Hematopoietic multipotent progenitor cell (in vitro differentiated cells): ENCODE measurements around the gene CCDC14.

DNA sequence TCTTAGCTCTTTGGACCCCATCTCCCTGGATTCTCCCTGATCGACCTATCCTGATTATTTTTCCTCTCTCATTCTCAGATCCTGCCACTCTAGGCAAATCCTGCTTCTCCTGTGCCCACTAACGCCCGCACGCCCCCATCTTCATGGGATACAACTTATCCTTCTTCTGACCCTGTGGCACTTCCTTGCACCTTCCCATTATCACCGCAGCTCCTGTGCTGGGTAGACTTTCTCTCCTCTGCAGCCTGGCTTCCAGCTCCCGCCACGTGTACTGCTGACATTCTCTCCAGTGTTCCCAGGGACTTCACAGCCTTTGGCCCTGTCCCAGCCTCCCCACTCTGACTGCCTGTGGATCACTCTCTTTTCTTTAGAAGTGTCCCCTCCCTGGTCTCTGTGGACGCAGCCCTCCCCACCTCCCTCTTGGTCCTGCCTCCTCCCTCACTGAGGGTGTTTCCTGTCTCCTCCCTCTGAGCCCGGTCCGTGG is 17.3 kb downstream of the PDIA5 start:
- CAGE, long polyA plus RNA, result no peak

GRCh38 chr3:123384743-123385463 is 64.0 kb downstream of the ADCY5 start:
- CAGE, long polyA plus RNA, result no peak

- CAGE, long polyA plus RNA, result no peak
Observed at GRCh38 chr3:123401759-123402548, 46.9 kb downstream of the ADCY5 start.

- CAGE, long polyA plus RNA, result no peak
Observed at GRCh38 chr3:123416043-123416962, 32.6 kb downstream of the ADCY5 start.

DNA sequence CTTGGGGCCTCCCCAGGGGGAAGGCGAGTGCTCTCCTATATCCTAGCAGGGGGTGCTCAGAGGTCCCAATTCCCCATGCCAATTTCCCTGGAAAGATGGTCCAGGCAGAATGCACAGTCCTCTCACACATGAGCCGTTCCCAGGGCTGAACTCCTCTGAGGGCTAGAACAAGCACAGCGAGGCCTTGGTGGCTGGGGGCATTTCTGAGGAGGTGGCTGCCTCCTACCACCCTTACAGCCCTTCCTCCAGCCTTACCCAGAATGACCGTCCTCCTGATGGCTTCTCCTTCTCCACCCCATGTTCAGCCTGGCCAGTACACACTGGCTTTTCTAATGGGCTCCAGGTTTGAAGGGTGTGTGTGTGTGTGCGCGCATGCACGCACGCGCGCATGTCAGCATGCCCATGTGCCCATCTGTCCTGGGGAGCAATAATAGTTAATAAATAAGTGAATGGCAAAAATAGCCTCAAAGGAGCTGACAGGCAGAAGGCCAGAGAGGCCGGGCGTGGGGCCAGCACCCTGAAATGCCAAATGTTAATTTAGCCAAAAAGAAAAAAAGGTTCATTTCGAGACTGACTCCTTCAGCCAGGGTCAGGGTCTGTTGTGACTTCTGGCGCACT is 24.4 kb downstream of the ADCY5 start:
- CAGE, long polyA plus RNA, result no peak

- CAGE, long polyA plus RNA, result no peak
Observed at GRCh38 chr3:123602257-123602948, 17.6 kb upstream of the HACD2 start.

DNA sequence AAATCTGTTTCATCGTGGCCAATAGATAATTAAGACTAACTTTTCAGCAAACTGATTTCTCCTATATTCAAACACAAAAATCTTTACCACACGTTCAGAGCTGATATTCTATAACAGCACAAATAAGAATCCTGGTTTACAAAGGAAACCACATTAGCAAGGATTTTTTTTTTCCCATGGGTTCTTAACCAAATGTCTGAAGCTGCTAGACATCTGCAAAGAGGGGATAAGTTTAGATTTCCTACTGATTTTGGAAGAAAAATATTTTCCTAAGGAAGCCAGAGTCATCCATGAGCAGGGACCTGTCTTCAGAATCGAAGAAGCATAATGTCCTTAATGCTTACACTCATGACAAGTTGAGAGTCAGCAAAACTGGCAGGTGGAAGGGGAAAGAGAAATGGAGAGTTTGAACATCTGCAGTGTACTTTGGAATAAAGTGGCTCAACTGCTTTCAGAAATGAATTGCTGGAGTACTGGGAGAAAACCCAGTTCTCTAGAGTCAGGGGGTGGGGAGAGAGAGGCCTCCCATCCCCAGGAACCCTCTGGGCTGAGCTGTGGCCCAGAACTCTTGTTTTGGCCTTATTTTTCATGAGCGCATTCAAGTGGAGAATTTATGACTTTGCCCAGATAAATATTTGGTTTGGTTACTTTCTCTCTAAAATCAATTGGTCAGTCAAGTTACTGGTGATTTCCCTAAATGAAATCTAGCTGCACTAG is 28.5 kb upstream of the HACD2 start:
- CAGE, long polyA plus RNA, result no peak

GRCh38 chr3:123636446-123637109 is 51.7 kb upstream of the HACD2 start:
- CAGE, long polyA plus RNA, result no peak

DNA sequence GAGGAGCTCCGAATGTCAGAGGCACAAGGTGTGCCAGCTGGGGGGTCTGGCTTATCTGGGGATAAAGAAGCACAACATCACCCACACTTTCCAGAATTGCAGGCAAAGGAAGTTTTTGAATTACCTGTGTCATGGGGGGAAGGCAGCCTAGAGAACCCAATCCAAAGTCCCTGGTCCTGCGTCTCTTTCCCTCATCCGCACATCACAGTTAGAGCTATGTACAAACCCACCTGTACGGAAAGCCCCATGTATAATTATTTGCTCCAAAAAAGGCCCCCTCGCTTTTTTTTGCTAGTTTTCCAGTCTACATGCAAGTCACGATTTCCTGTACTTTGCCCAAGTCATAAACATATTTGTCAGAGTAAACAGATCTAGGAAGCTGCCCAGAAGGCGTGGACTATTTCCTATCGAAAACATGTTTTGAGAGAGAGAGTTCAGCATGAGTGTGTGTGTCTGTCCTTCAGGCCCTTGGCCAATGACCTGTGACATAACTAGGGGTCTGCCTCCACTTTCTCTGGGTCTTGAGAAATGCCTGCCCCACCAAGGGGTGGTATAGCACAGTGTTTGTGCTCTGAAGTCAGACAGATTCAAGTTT is 72.6 kb upstream of the HACD2 start:
- CAGE, long polyA plus RNA, result no peak

GRCh38 chr3:123754971-123755422 is 129.1 kb downstream of the MYLK start:
- CAGE, long polyA plus RNA, result no peak

DNA sequence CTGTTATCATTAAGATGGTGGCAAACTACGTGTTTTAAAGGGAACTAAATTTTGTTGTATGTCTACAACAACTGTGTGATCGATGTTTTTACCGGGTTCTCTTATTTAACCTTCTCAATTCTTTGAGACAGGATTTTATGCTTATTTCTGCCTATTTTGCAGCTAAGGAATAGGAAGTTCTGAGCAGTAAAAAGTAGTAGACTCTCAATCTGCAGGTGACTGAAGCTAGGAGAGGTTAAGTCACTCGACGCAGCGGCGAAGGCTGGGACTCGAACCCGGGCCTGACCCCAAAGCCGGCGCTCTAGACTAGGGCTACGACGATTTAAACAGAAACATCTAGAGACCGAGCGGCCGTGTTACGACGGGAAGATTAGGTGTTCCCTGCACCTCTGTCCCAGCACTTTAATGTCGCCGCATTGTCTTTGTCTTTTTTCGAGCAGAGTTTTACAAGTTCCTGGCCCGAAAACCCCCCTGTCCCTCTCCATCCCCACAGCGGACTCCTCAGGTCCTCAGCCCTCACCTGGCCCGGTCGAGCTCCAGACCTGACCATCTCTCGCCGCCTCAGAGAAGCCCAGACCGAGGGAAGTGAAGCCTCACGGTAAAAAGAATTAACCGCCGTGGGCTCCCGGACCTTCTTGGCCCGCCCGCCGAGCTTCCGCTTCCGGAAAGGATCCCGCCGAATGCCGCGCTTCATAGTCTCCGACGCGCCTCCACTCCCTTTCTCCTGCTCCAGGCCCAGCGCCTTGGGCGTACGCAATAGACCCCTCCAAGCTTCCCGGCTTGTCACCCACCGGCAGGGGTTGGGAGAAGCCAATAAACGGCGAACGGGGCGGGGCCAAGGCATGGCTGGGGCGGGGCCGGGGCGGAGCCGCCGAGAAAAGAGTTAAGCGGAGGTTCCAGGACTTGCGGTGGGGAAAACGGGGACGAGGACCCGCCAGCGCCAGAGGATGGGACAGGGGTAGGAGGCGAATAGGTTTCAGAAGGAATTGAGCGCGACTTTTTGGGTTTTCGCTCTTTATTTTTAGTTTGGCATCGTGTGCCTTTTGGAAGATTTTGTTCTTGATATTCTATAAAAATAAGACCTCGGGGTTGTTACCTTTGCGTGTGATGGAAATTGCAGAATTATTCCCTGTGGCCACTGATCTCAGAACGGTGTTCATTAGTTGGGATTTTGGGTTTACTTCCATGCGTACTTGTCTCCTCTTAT is at the start of gene CCDC14:
TSS of gene CCDC14 (minus strand) at position 606 of the 1,207 bp plus-strand sequence.
- CAGE, long polyA plus RNA, result start-site peak on the minus strand centred at position 614 of the sequence, 72 bp wide, 285 reads; start-site peak on the minus strand centred at position 777 of the sequence, 45 bp wide, 38 reads

- CAGE, long polyA plus RNA, result no peak
Observed at GRCh38 chr3:124066826-124067769, 33.9 kb downstream of the KALRN start.

GRCh38 chr3:124234757-124235277 is 201.6 kb downstream of the KALRN start:
- CAGE, long polyA plus RNA, result no peak

DNA sequence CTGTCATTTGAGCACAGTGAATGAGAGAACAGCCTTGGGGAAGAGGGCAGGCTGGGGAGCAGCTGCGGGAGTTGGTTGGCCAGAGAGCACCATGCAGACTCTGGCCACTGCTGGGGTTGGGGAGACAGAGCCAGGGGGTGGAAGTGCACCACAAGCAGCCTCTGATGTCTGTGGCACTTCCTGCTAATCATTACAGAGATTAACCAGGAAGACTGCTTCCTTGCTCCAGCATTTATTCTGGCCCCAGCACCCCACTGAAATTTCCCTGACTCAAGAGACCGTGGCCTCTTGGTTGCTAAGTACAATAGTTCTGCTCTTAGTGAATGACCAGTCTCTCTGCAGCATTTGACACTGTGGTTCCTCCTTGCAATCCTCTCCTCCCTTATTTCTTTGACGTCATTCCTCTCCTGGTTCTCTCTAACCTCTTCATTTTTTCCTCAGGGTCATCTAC is 224.9 kb downstream of the KALRN start:
- CAGE, long polyA plus RNA, result no peak

DNA sequence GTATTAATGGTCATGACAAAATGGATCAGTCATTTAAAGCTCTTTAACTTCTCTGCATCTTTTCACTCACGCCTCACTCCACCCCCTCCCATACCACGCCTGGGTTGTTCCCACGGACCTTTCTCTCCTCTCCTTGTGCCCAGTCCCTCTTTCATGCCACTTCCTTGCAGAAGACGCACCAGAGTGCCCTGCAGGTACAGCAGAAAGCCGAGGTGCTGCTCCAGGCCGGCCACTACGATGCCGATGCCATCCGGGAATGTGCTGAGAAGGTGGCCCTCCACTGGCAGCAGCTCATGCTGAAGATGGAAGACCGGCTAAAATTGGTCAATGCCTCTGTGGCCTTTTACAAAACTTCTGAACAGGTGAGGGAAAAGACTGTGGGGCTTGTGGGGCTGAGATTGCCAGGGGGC is 296.1 kb upstream of the UMPS start:
- CAGE, long polyA plus RNA, result no peak

DNA sequence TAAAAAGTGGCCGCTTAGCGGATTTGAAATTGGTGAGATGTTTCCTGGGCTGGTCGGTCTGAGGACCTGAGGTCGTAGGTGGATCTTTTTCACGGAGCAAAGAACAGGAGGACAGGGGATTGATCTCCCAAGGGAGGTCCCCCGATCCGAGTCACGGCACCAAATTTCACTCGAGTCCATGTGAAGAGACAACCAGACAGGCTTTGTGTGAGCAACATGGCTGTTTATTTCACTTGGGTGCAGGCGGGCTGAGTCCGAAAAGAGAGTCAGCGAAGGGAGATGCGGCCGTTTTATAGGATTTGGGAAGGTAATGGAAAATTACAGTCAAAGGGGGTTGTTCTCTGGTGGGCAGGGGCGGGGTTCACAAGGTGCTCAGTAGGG is 27.3 kb downstream of the UMPS start:
- CAGE, long polyA plus RNA, result no peak

DNA sequence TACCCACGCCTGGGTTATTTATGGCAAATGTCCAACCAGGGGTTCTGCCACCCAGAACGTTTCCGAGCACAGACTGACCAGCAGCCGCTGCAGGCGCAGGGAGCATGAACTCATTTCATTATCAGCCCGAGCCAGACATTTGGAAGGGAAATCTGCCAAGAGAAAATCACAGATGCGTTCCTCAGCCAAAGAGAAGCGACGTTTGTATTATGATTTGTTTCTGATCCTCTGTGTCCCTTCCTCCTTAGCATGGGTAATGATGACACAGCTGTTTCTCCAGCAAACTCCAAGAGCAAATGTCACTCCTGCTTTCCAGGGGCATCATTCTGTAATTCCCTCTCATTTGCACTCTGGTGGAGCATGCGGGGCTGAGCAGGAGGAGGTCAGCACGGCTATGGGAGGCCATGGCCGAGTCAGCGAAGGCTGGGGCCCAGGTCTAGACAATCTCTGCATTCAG is 42.1 kb downstream of the UMPS start:
- CAGE, long polyA plus RNA, result no peak

- CAGE, long polyA plus RNA, result no peak
Observed at GRCh38 chr3:124970299-124970948, 35.9 kb upstream of the MUC13 start.

DNA sequence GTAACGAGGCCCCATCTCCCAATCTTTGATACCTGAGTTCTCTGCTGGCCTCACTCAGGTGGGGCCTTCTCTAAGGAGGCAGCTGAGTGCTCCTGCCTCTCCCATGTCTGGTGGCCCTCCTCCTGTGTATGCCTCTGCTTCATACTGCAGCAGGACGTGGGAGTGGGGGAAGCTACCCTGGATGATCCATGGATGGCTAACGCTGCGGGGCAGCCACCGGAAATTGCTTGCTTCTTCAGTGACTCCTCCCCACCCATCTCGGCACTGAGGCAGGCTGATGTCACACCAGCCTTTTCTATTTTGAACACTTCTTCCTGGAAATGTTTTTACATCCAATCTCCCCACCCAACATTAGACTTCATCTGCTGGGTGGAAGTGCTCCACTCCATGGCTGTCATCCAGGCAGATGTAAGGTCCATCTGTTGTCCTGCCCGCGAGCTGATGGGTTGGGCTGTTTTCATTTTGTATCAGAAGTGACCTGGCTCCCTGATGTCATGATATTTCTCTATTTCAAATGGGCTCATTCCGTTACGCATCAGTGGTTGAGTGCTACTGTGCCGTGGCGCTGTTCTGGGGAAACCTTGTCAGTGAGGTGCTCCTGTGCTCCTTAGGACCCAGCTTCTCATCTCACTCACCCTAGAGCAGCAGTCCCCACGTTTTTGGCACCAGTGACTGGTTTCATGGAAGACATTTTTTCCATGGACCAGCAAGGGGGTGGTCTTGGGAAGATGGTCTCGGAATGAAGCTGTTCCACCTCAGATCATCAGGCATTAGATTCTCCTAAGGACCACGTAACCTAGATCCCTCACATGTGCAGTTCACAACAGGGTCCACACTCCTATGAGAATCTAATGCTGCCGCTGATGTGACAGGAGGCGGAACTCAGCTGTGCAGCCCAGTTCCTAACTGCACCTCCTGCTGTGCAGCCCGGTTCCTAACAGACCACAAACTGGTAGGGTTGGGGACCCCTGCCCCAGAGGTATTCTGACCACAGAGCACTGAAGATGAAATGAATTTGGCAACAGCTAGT is 59.1 kb upstream of the MUC13 start:
- CAGE, long polyA plus RNA, result no peak

DNA sequence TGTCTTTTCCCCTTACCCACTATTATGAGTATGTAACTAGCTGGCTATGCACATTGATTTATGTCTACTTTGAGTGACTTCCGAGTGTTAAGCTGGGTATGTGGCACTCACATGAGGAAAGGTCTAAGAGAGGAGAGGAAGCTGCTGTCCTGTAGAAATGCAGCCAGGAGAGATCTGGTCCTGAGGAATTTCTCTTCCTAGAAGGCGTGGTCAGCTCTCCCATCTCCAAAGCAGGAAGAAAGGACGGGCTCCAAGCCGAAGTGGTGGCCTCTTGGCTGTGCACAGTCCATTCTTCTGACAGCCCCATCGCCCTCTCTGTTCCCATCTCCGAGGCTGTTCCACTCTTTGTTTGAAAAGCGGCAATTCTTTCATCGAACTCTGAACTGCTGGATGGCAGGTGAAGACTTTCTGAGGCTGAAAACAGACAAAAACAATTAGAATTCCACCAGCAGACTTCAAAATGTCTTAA is 28.7 kb downstream of the HEG1 start:
- CAGE, long polyA plus RNA, result no peak